Skeletal muscle cell (primary cell): ENCODE data around the gene SRRM3.

DNA sequence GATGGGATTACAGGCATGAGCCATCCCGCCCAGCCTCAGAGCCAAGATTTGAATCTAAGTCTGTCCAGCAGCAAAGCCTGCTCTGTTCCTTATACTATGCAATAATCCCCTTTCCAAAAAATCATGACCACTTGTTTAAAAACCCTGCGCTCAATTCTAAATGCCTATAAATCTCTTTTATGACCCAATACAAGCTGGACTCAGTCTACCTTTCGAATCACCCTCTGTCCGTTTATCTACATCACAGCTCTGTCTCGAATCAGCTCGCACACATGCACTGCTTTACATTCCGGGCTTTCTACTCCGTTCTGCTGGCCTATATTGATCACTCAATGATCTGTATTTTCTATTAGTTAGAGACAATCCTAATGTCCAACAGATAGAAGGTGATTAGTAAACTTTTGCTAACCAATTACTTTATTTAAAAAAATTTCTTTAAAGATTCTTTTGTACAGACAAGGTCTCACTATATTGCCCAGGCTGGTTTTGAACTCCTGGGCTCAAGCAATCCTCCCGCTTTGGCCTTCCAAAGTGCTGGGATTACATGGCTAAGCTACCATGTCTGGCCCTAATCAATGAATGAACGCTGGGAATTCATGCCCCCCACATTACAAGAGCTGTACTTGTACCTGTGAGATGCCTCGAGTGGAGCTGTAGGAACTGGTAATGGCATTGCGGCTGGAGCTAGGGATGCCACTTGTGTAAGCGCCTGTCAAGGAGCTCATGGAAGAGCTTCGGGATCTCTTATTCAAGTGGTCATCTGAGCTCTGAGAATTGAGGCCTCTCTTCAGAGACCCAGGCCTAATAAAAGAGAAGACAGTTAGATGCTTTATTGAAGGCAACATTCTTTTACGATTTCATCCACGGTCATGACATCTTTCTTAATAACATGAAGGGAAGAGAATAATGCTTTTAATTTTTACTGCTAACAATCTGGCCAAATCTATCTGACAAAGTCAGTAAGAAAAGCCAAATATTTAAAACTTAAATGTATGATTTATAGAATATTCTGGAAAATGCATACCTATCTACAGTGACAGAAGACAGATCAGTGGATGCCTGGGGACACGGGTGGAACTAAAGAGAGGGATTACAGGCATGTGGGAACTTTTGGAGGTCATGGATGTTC lies 41.8 kb downstream of the TRIM73 start:
- RRBS: no CpG with 5 or more reads among the region's 17 CpGs

DNA sequence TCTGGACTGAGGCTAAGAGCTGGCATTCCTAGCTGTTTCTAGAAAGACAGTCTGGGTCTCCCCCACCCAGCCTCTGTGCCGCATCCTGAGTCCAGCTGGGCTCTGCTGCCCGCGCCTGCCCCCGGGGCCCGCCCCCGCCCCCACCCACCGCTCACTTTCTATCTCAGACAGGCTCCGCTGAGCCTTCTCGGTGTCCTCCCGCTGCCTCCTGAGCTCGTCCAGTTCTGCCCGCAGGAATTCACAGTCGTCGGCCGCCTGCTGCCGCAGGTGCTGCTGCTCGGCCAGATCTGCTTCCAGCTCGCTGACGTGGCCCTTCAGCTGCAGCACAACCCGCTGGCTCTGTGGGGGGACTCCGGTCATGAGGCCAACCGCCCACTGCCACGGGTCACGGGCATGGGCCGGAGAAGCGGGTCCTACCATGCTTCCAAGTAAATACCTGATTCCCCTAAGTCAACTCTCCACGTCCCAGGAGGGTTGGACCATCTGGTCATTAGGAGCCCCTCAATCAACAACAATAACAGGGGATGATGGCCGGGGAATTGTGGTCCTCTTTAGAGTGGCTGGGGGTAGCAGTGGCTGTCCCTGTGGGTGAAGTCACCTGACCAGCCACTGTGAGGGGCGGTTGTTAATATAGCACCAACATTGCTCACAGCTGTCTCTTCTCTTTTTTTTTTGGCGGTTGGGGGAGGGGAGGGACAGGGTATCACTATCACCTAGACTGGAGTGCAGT lies 67.6 kb downstream of the SPDYE5 start:
- RRBS: 85% methylated on average over 5 of the region's 30 CpGs

GRCh38 chr7:75671295-75671767 lies 67.4 kb downstream of the HIP1 start:
- RRBS: no CpG with 5 or more reads among the region's 4 CpGs

DNA sequence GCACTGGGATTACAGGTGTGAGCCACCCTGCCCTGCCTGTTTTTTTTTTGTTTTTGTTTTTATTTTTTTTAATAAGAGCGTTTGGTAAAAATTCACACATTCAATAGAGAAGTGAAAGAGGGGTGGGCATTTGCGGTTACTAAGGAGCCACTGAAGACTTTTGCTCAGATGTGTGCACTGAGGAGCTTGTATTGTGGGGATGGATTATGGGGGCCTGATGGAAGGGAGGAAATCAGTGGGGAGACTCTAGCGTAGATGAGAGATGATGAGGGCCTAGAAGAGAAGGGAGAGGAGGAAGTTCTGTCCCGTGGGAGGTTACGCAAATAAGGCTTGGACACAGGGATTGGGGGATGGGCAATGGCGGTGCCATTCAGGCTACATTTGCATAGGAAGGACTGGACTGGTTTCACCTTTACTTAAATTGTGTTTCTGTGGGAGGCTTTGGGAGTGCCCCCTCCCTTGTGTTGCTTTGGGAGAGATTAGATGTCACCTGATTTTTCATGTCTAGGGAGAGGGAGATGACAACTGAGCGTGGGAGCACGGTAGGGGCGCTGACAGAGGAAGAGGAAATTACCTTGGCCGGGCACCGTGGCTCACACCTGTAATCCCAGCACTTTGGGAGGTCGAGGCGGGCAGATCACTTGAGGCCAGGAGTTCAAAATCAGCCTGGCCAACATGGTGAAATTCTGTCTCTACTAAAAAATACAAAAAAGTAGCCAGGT lies 2.2 kb upstream of the HIP1 start:
- RRBS: no CpG with 5 or more reads among the region's 13 CpGs

GRCh38 chr7:75789564-75790211 lies 17.7 kb upstream of the CCL26 start:
- RRBS: no CpG with 5 or more reads among the region's 4 CpGs

DNA sequence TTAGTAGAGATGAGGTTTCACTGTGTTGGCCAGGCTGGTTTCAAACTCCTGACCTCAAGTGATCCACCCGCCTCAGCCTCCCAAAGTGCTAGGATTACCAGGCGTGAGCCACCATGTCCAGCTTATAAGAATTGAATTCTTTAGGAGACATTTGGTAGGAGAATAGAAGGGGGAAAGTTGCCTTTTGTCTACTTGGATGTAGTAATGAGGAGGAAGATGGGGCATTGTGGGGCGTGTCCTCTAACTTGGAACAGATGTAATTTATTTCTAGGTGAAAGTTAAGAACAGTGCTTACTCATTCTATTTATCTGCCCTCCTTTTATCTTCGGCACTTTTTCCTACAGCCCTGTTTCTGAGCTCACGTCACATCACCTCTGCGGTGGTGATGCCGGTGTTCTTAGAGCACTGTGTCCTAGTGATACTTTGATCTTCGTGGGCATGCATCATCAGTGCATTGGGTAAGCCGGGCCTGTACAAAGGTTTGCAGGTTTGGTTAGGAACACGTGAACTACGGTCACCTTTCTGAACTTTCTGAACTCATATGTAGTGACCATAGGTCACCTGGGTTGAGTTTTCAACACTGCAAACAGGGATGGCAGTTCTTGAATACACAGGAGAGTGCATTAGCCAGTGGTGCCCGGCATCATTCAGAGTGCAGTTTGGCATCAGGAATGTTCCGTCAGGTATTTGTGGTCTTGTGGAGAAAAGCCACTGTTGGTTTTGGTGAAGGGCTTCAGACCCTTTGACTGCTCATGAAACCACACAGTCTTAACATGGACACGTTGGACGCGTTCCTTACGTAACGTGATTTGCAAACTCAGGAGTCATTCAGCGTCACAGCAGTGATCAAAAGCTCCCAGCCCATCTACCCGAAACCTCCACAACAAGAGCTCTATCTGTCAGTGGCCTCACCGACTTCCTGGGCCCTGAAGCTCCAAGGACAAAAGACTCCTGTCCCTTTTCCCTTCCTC lies 5.6 kb downstream of the POR start:
- RRBS: 97% methylated on average over 3 of the region's 21 CpGs

- RRBS: no CpG with 5 or more reads among the region's 6 CpGs
These were observed 11.9 kb downstream of the POR start for GRCh38 chr7:75926743-75927277.

DNA sequence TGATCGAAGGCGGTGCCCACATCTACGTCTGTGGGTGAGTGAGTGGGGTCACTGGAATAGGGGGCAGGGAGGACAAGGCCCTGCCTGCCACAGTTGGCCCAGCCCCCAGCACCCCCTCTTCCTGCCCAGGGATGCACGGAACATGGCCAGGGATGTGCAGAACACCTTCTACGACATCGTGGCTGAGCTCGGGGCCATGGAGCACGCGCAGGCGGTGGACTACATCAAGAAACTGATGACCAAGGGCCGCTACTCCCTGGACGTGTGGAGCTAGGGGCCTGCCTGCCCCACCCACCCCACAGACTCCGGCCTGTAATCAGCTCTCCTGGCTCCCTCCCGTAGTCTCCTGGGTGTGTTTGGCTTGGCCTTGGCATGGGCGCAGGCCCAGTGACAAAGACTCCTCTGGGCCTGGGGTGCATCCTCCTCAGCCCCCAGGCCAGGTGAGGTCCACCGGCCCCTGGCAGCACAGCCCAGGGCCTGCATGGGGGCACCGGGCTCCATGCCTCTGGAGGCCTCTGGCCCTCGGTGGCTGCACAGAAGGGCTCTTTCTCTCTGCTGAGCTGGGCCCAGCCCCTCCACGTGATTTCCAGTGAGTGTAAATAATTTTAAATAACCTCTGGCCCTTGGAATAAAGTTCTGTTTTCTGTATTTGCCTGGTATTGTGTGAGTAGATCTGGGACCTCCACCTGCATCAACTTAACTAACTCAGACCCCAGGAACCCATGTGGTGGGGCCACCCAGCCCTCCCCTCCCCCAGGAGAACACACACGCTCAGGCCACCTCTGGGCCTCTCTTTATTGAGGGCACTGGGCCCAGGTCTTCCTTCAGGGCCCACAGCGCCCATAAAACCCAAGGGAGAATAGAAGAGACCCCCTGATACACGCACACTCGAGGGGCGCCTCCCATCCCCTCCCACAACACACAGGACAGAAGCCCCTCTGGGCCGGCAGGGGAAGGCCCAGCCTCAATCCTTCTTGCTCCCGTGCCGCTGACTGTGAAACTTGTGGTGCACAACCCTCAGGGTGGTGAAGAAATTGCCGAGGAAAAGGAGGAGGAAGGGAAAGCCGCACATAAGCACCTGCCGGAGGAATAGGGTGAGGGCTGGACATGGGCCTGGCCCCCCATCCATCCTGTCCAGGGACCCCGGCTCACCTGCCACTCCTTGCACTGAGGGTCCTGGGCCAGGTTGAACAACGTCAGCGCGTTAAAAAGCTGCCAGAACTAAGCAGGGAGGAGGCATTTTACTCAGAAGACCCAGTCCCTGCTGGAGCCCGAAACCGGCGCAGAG lies 7.7 kb downstream of the TMEM120A start:
- RRBS: 87% methylated on average over 4 of the region's 37 CpGs

DNA sequence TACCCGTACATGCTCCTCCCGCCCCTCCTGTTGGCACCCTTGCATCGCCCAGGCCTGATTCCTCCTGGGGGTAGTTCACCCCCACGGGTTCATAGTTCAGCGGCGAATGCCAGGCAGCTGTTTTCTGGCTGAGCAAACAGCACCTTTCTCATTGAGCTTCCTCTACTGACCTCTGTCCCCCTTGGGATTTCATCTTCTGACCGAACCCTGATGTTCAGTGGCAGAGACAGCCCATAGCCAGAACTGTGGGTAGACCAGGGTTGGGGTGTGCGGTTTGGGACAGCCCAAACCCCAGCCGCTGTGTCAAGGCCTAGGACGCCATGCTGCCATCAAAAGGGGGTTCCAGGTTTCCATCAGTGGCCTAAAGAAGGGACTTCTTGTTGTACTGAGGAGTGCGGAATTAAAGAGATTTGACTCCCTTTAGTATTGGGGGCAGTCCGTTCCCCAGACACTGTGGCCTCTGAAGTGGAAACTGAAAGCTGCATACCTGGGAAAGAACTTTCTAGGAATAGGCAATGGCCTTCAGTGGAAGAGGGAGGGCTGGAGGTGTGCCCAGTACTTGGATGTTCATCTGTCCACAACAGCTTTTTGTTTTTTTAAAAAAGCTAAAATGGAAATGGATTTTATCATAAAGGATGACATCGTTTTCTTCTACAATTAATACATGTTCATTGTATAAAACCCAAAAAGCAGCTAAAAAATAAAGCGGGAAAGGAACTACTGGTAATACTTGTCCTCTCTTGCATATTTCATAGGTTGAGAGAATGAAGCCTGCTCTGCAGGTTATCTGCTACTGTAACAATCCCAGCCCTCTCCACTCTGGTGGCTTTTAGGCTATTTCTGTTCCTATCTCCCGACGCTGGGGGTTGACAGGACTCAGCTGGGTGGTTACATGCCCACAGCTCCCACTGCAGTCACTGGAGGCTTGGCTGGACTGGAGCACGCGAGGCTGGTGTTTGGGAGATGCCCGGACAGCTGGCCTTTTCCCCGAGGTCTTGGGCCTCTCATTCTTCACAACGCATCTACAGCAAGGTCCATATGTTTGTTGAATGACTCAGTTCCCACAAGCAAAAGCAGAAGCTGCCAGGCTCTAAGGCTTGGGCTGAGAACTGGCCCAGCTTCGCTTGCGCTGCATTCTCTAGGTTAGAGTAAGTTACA lies 19.3 kb downstream of the MDH2 start:
- RRBS: no CpG with 5 or more reads among the region's 23 CpGs

DNA sequence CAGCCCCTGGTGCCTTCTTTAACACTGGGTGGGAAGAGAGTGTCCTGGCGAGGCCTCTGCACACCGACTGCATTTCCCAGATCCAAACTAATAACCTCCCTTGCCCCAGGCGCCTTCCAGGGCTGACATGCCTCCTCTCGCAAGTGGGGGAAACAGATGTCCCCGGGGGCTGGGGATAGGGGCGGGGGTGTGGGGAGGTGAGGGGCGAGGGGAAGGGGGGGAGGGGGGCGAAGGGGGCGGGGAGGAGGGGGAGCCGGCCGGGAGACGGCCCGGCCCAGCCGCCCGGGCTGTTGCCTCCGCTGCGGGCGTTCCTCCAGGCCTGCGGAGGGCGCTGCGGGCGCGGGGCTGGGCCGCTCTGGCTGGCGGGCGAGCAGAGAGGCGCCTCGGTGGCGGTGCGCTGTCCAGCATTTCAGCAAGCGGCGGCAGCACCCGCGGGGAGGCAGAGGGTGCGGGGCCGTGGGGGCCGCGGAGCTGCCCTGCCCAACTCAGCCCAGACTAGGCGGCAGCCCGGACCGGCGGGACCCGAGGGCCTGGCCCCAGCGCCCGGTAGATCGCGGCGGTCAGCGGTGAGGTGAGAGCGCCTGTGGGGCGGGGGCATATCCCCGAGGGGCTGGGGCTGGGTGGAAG lies at the start of gene SRRM3:
Gene SRRM3, plus strand, starts transcription at position 400 of the 627 bp plus-strand sequence.
- RRBS: no CpG with 5 or more reads among the region's 52 CpGs

DNA sequence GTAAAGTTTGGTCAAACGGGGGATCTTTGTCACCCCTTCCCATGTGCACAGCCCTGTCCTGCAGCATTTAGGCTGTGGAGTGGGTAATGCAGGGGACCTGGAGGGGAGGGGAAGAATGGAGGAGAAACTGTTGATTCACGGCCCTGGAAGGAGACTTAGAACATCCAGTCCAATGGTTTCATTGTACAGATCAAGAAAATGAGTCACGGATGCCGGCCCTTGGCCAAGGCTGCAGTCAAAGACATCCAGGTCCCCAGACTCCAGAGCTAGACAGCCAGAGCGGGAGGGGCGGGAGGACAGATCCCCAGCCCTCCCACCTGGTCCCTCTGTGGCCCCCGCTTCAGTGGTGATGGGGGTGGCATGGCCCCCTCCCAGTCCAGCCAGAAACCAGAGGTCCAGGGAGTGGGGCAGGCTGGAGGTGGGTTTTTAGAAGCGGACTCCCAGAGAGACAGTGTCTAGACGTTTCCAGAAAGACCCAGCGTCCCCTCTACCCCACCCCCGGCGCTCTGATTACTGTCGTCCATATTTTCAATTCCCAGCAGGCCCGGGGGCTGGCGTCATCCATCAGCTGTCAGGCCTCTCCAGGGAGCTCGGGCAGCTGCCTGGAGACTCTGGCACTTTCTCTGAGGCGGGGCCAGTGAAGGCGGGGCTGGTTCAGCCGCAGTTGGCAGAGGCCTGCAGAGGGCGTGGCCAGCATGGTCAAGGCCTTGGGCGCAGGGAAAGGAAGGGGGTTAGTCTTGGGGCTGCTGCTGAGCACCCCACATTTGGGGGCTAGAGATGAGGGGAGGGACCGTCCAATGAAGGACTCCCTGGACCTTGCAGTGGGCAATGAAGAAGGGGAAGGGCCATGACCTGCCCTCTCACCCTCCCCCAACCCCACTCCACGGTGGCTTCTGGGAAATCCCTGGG lies 8.0 kb upstream of the HSPB1 start:
- RRBS: no CpG with 5 or more reads among the region's 23 CpGs

DNA sequence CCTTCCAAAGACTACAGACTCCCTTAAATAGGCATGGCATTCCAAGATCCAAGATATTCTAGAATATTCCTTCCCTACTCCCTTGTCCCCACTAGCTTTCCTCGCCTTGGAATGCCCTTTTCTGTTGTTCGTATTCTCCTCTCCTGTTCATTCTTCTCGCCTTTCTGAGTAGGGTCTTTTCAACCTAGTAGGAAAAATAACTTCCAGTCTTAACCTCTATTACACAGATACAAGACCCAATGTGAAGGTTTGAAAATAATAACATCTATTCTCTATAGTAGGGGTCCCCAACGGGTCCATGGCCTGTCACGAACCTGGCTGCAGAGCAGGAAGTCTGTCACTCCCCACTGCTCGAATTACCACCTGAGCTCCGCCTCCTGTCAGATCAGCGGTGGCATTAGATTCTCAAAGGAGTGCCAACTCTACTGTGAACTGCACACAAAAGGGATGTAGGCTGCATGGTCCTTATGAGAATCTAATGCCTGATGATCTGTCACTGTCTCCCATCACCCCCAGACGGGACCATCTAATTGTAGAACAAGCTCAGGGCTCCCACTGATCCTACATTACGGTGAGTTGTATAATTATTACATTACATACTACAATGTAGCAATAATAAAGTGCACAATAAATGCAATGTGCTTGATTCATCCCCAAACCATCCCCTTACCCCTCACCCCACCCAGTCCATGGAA lies 7.4 kb downstream of the YWHAG start:
- RRBS: no CpG with 5 or more reads among the region's 10 CpGs

GRCh38 chr7:76373107-76373626 lies 14.4 kb upstream of the YWHAG start:
- RRBS: no CpG with 5 or more reads among the region's 6 CpGs

- RRBS: no CpG with 5 or more reads among the region's 14 CpGs
These were observed 3.4 kb downstream of the DTX2 start for GRCh38 chr7:76464653-76465504.

- RRBS: no CpG with 5 or more reads among the region's 12 CpGs
These were observed 16.9 kb downstream of the POMZP3 start for GRCh38 chr7:76609991-76610849.

DNA sequence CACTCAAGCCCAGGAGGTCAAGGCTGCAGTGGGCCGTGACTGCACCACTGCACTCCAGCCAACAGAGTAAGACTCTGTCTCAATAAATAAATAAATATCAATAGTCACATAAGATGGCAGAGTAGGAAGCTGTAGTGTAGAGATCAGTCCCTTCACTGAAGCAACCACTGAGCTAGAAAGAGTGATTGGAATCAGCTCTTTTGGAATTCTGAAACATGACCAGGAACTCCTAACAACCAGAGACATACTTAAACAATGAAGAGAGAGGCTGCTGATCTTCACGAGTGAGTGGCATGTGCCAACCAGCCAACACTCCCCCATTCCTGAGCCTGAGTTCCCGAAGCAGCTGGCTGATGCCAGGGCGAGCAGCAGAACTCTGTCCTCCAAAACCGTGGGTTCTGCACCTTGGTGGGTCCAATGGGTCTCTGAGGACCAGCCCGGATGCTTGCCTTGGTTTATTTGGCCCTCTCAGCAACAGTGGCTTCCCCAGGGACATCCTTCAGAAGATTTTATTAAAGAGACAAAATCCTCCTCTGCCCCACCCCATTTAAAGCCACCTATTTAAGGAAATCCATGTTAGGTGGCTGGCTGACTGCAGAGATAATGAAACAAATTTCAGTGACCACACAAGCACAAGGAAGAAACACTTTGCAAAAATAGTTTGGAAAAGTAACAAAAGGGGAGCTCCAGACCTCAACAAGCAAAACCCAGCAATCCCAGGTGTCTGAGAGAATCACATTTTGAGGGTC lies 18.1 kb upstream of the POMZP3 start:
- RRBS: no CpG with 5 or more reads among the region's 6 CpGs

DNA sequence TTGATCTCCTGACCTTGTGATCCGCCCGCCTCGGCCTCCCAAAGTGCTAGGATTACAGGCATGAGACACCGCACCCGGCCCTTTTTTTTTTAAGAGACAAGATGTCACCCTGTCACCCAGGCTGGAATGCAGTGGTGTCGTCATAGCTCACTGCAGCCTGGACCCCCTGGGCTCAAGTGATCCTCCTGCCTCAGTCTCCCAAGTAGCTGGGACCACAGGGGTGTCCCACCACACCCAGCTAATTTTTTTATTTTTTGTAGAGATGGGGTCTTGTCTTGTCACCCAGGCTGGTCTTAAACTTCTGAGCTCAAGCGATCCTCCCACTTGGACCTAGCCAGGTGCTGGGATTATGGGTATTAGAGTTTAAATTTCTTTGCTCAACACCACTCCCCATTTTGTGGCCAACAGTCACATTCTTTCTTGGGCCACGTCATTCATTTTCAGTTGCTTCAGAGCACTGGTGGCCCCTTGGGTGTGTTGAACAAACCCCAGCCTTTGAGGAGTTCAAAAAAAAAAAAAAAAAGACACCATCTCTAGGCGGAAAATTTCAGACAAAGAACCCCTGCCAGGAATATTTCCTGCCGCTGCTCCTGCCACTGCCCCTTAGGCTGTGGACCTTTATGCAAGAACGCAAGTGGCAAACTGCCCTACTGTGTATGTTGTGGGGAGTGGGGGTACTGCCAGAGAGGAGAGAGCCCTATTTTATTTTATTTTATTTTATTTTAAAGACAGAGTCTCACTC lies 77.1 kb downstream of the SPDYE17 start:
- RRBS: no CpG with 5 or more reads among the region's 11 CpGs

GRCh38 chr7:76980405-76980944 lies 51.7 kb downstream of the SPDYE17 start:
- RRBS: no CpG with 5 or more reads among the region's 23 CpGs

- RRBS: no CpG with 5 or more reads among the region's 11 CpGs
These were observed 26.0 kb upstream of the FGL2 start for GRCh38 chr7:77225465-77226188.

DNA sequence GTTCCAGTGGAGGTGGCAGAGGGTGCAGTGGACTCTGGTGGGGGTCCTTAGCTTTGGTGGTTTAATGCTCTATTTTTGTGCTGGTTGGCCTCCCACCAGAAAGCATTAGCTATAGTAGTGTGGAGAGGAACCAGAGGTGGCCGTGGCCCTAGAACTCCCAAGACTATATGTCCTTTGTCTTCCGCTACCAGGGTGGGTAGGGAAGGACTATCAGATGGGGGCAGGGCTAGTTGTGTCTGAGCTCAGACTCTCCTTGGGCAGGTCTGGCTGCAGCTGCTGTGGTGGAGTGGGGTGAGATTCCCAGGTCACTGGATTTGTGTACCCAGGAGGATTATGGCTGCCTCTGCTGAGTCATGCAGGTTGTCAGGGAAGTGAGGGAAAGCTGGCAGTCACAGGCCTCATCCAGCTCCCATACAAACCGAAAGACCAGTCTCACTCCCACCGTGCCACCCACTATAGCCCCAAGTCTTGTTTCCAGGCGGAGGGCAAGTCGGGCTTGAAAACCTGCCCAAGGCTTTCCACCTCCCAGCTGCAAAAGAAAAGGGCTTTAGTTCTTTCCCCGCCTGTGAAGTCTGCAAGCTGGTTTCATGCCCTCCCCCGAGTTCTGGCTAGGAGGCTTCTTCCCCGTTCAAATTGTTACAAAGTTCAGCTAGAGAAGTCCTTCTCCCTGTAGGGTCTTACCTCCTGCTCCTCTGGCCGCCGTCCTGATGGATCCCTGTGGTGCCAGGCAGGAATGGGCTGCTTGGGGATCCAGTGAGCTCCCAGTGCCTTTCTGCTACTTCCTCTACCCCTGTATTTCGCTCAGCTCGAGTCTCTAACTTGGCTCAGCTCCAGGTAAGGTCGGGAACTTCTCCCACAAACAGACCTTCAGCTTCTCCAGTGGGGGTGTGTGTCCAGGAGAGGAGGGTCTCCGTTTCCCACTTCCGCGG lies 106.7 kb upstream of the FGL2 start:
- RRBS: no CpG with 5 or more reads among the region's 17 CpGs